Calu3 (cell line): ENCODE measurements around the genes ENPP1 and MOXD1.

- PRO-cap: no peak
These were observed 17.8 kb upstream of the THEMIS start for GRCh38 chr6:127918490-127919153.

DNA sequence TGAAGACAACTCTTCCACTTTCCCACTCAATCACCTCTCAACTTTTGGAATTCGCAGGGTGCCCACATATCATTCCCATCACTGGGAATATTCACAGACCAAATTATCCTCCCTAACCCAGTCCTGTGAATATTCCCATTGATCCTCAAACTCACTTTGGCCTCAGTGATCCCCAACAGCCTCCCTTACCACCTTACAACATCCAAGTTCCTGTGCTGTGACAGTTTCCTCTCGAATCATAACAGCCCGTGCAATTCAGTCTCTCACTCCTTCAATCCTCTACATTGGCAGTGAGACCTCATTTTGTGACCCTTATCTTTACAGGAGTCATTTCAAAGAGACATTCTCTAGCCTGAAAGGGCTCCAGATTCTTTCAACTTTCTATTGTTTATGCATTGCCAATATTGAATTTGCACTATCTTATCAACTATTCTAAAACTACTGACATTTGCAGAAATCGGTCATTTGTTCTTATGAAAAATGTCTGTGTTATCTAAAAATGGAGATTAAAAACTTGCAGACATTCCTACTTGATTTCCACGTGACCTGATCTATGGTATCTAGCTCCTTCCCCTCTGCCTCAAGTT, 297.9 kb downstream of the PTPRK start:
- PRO-cap: no peak

GRCh38 chr6:128491672-128492536, 28.5 kb downstream of the PTPRK start:
- PRO-cap: bidirectional peak, plus-strand start at chr6:128491849, minus-strand start at chr6:128491795

DNA sequence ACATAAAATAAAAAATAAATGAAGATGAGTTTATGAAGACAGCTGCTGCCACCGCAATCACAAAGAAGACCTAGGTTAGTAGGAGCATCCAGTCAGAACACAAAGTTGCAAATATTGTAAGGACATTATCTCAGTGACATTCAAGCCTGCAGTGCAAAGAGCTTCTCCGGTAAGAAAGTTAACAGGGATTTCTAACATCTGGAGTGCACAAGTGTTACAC, 15.0 kb downstream of the PTPRK start:
- PRO-cap: no peak

DNA sequence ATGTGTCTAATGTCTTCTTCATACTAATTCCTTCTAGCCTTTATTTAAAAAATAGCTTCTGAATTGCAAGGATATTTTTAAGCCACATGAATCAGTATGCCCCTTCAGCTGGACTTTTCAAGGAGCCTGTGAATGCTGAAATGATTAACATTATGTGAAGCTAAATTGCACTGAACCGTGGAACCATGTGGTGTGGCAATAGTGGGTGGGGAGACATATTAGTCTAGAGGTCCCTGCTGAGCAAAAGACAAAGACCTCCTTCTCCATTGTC, 237.9 kb downstream of the LAMA2 start:
- PRO-cap: no peak

DNA sequence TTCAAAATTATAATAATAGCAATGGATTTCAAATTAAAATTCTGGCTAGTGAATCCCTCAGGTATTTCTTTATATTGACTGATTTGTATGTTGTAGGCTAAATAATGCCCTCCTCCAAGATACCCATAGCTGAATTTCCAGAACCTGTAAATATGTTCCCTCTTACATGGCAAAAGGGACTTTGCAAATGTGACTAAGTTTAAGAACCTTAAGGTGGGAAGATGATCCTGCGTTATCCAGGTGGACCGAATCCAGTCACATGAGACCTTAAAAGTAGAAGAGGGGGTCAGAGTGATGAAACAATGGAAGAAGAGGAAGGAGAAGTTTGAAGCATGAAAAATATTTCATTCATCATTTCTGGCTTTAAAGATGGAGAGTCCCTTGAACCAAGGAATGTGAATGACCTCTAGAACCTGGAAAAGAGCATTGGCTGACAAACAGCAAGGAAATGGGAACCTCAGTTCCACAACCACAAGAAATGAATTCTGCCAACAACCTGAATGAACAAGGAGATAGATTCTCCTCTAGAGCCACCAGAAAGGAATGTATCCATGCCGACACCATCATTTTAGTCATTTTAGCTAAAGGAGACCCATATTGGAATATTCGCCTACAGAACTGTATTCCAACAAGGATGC, 349.7 kb downstream of the LAMA2 start:
- PRO-cap: no peak

DNA sequence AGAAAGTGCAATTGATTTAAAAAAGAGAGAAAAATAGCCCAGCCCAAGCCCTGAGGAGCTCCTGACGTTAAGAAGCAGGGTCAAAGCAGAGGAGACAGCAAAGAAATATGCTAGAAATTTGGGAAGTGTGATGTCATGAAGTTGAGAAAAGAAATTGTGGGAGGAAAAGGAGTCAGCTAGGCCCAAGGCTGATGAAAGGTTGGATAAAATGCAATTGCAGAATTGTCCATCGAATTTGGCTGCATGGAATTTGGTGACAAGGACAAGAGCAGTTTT, 381.6 kb downstream of the LAMA2 start:
- PRO-cap: no peak

DNA sequence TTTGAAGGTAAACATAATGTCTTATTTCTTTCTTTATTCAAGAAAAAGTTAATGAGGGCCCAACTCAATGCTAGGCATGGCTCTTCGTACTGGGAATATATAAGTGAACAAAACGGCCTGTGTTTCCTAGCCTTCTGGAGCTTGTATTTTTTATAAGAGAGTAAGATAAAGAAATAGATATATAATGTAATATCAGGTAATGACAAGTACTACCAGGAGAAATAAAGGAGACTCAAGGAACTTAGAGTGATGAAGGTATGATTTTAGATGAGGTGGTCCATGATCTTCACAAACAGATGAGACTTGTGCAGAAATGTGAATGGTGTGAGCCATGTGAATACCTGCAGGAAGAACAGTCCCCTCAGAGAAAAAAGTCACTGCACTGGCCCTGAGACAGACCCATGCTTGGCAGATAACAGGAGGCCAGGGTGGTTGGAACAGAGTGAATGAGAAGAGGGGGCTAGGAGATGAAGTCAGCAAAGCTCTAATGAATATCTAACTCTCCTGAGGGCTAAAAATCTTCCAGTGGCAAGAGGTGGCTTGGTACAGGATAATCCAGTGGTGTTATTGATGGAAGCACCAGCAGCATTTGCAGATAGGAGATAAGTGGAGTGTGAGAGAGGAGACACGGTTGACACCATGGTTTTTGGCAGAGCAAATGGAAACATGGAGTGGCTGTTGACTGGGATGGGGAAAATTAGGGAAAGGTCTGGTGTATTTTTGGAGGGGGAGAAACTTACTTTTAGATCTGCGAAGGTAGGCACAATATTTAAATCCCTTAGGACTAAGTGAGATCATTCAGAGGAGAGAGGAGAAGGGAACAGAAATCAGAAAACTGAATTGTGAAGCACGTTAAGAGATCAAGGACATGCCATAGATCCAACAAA, 363.1 kb downstream of the ARHGAP18 start:
- PRO-cap: no peak

- PRO-cap: bidirectional peak, plus-strand start at chr6:129489462, minus-strand start at chr6:129489329
These were observed 220.6 kb downstream of the ARHGAP18 start for GRCh38 chr6:129489254-129489858.

GRCh38 chr6:129679831-129680469, 30.0 kb downstream of the ARHGAP18 start:
- PRO-cap: no peak

GRCh38 chr6:130115054-130115472, 96.7 kb downstream of the L3MBTL3 start:
- PRO-cap: no peak

GRCh38 chr6:131062072-131062719, 849 bp downstream of the EPB41L2 start:
- PRO-cap: bidirectional peak, plus-strand start at chr6:131062510, minus-strand start at chr6:131062509

- PRO-cap: no peak
These were observed 62.9 kb upstream of the ARG1 start for GRCh38 chr6:131510041-131510685.

GRCh38 chr6:131551706-131552248, 21.2 kb upstream of the ARG1 start:
- PRO-cap: no peak

DNA sequence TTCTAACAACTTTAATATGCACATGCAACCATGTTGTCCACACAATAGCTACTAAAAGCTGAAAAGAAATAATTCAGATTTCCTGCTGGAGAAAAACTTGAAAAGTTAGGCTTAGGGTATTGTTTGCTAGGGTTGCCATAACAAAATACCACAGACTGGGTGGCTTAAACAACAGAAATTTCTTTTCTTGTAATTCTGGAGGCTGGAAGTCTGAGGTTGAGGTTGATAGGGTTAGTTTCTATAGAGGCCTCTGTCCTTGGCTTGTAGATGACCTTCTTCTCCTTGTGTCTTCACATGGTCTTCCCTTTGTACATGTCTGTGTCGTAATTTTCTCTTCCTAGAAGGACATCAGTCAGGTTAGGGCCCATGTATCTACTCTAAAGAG, 974 bp upstream of the MED23 start:
- PRO-cap: no peak

DNA sequence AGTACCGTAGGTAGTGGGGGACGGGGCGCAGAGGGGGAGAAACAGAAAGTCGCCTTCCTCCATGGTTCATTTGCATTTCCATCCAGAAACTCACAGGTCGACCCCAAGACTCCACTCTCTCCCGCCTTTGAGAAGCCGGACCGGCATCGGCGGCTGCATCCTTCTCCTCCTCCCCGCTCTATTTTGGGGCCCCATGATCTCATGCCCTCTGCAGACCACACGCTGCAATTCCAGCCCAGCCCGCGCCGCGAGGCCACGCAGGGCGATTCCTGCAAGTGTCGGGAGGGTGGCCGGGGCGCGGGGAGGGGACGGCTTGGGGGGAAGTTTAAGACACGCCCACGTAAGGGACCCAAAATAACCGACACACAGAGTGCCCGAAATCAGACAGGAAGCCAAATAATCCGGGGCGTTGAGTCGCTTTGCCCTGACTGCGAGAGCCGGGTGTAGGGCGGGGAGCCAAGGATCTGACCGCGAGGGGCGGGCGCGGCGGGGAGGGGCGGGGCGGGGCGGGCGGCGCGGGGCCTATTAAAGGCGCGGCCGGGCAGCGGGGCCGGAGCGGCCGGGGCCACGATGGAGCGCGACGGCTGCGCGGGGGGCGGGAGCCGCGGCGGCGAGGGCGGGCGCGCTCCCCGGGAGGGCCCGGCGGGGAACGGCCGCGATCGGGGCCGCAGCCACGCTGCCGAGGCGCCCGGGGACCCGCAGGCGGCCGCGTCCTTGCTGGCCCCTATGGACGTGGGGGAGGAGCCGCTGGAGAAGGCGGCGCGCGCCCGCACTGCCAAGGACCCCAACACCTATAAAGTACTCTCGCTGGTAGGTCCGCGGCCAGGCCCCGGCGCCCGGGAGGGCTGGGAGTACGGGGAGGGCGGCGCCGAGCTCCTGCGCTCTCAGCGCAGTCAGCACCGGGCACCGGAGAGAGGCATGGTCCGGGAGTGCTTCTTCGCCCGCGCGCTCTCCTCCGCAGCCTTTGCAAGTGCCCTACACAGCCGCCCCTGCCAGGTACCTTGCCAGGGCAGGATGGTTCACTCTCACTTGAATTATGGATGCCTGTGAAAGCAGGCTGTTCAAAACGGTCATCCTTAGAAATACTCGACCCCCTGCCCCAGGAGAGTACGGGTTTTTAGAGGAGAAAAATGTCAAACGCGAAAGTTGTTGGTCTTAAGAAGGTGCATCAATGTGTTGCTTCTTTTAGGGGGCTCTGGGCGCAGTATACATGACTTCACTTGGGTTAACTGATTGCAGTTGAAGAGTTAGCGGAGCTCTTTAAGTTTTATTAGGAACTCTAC, at the start of gene ENPP1:
TSS of gene ENPP1 (plus strand) at position 555 of the 1,283 bp plus-strand sequence.
- PRO-cap: bidirectional peak, plus-strand start at position 555 of the sequence, minus-strand start at position 432 of the sequence

GRCh38 chr6:131841072-131841522, 33.3 kb downstream of the ENPP1 start:
- PRO-cap: no peak

- PRO-cap: bidirectional peak, plus-strand start at chr6:132401573, minus-strand start at chr6:132401475
These were observed at the start of gene MOXD1 for GRCh38 chr6:132401160-132401806. Gene MOXD1, minus strand, starts transcription at chr6:132401475.

- PRO-cap: unidirectional peak, plus-strand start at chr6:132512068
These were observed 1.1 kb downstream of the STX7 start for GRCh38 chr6:132511832-132512208.

GRCh38 chr6:132598502-132598622, 8.8 kb upstream of the TAAR5 start:
- PRO-cap: no peak